ENCODE measurements around a stretch of chr20.

- RRBS = no CpG with 5 or more reads among the region's 15 CpGs
Measured at GRCh38 chr20:2144842-2145392, 43.3 kb downstream of the STK35 start.

DNA sequence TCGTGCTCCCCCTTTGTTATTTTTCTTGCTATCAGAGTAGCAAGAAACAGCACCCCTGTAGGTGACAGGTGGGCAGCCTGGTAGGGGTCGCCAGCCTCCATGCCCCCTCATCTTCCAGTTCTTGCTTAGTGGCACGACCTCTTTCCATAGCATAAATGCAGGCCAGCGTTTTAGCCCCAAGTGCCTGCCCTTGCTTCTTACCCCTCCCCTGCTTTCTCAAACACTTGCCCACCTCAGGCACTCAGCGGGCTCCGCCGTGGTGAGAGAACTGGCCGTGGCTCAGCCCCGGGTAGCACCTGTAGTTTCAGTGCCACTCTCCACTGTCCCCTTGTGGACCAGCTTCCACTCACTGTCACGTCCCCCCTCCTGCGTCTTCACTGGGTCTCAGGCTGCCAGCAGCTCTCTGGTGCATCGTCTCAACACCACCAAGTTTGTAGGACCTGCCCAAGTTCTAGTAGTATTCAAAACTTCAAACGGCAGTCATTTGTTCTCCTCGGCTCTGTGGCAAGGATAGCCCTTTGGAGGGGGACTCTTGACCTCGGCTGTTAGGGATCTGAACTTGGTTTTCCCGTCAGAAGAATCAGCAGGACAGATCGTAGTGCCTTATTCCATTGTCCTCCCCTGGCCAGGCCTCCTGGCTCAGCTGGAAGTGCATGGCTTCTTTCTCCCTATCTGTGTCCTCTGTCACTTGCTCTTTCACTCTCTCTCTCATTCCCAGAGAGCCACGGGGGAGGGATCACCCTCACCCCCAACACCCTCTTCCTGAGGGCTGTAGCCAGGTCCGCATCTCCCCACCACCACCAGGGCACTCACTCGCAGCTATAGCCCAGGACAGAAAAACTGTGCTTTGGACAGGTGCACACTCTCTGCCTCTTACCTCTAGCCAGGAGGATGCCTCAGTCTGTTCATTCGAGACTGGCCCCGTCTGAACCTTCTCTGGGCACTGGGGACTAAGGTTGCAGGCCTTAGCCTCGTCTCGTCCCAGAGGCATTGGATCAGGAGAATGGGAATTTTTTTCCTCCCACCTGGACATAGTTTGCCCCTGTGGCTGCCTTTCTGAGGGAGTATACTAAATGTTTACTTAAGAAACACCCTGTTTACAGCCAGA is 44.7 kb downstream of the STK35 start:
- RRBS = no CpG with 5 or more reads among the region's 24 CpGs

- RRBS = no CpG with 5 or more reads among the region's 9 CpGs
Measured at GRCh38 chr20:2299237-2299687, 3.5 kb downstream of the TGM3 start.

- RRBS = no CpG with 5 or more reads among the region's 5 CpGs
Measured at GRCh38 chr20:2729373-2729822, 36.8 kb downstream of the EBF4 start.

DNA sequence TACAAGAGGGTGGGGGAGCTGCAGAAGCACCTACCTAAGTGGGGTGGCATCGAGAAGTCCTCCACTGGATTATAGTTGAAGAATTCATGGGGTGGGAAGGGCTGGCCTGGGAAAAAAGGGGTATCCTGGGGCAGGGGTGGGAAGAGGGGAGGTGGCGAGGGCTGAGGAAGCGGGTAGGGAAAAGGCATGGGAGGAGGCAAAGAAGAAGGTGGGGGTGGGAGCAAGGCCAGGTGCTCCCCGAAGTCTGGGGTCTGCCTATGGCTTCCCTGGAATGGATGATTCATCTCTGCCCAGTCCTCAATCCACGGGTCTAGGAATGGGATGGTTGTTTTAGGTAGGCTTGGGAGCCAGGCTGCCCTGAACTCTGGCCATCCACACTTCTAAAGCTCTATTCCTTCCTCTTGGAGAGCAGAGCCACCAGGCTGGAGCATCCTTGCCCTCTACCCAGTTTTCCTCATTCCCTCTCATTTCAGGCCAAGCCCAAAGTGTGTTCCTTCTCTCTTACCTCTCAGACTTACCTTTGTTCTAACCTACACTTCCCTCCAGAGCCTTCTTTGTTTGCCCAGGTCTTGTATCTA is 4.4 kb downstream of the PCED1A start:
- RRBS = no CpG with 5 or more reads among the region's 5 CpGs

DNA sequence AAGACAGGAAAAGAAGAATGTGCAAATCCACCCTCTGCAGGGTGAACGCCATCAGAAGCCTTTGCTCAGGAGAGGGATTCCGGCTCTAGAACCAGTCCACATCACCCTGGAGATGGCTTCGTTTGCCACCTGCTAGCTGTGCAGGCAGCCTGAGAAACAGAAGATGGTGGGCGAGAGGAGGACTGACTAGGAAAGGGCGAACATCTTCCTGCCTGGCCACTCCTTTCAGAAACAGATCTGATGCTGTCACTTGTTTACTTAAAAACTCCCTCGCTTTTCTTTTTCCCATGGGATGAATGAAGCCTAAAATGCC is 1.1 kb downstream of the PTPRA start:
- RRBS = no CpG with 5 or more reads among the region's 6 CpGs

DNA sequence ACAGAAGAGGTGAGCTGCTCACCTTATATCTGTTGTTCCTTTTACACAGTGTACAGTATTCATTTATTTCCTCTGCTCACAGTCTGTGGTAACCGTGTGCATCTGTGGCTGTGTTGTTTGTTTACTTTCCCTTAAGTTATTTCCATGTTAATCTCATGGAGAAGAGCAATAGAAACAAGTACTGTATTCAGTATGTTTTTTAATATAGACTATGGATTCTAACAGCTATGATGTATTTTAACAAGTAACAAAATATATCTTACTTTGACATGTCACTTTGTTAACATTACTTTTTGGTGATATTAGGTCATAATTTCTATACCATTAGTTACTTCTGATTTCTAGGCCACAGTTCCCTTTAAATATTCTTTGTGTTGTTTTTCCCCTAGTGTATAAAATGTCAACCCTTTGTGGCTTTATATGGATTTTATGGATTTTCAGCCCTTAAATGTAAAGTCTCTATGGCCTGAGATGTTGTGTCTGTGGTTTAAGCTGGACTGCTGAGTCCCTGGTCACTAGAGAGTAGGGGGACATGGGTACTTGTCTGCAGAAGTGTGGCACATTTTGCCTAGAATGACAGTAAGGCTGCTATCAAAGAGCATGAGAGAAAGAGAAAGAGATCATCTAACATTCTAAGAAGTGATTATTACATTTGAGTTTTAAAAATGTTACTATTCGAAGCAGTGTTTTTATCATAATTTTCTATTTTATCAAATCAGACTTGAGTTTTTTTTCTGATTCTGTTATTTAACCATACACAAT is 68.0 kb upstream of the GNRH2 start:
- RRBS = no CpG with 5 or more reads among the region's 2 CpGs

DNA sequence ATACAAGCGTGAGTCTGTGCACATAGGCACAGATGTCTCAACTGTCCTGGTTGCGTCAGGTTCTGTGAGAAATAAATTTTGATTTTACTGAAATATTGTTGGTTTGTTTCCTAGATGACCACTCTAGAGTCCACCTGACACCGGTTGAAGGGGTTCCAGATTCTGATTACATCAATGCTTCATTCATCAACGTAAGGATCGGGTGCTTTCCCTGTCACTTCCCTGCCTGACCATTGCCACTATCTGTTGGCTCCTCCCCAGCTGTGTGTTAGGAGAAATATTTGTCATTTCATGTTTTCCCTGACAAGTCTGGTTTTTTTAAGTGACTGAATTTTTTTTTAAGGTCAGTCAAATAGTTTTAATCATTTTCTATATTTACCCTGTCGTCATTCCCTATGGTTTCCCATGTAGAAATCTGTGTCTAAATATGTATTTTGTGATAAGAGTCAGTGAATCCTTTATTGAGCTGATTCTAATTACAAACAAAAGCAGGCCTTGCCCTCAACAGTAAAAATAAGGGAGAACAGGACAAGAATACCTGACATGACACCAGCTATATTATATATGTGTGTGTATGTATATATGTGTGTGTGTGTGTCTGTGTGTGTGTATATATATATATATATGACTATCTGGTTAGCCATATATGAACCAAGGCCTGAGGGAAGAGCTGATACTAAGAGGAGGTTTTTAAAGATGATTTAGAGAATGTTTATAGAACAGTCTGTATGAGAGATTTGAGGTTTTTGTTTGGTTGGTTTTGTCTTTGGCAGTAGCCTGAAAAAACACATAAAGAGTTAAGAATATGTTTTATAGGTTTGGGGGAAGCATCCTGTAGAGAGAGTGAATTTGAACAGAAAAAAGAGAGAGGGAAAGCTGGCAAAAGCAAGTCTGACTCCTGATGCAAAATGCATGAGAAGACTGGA is 35.9 kb upstream of the GNRH2 start:
- RRBS = no CpG with 5 or more reads among the region's 6 CpGs

GRCh38 chr20:3121104-3121680 is 36.7 kb upstream of the AVP start:
- RRBS = no CpG with 5 or more reads among the region's 10 CpGs

- RRBS = no CpG with 5 or more reads among the region's 24 CpGs
Measured at GRCh38 chr20:3199881-3200664, 4.4 kb downstream of the DDRGK1 start.

GRCh38 chr20:3203696-3204283 is 692 bp downstream of the DDRGK1 start:
- RRBS = no CpG with 5 or more reads among the region's 26 CpGs

GRCh38 chr20:3360628-3361032 is 46.8 kb downstream of the DNAAF9 start:
- RRBS = no CpG with 5 or more reads among the region's 5 CpGs

GRCh38 chr20:3479754-3480612 is 9.2 kb downstream of the ATRN start:
- RRBS = 66% methylated on average over 2 of the region's 11 CpGs

DNA sequence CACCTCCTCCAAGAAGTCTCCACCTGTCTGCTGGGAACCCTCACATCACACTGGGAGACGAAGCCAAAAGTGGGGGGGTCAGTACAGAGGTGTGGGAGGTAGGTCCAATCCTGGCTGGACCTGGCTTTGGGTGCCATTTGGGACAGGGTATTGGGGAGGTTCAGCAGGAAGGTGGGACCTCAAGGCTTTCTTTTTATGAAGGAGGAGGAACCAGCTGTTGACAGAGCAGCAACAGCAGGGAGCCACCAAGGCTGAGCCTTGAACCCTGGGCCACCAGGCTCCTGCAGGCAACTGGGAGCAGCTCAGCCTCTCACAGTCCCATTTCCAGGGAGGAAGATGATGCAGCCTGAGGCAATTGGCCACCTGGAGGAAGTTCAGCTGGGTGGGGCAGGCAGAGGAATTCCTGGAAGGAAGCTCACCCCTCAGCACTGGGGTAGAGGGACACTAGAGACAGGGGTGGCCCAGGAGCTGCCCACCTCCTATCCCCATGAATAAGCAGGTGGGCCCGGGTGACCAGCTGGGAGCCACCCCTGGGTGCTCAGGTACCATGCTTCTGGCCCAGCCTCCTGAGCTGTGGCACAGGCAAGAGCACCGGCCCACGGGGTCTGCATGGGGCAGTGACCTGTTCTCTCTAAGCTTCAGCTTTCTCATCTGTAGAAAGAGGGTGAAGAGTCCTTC is 3.7 kb upstream of the HSPA12B start:
- RRBS = 96% methylated on average over 2 of the region's 4 CpGs

- RRBS = no CpG with 5 or more reads among the region's 4 CpGs
Measured at GRCh38 chr20:3737908-3738338, 5.4 kb downstream of the HSPA12B start.

DNA sequence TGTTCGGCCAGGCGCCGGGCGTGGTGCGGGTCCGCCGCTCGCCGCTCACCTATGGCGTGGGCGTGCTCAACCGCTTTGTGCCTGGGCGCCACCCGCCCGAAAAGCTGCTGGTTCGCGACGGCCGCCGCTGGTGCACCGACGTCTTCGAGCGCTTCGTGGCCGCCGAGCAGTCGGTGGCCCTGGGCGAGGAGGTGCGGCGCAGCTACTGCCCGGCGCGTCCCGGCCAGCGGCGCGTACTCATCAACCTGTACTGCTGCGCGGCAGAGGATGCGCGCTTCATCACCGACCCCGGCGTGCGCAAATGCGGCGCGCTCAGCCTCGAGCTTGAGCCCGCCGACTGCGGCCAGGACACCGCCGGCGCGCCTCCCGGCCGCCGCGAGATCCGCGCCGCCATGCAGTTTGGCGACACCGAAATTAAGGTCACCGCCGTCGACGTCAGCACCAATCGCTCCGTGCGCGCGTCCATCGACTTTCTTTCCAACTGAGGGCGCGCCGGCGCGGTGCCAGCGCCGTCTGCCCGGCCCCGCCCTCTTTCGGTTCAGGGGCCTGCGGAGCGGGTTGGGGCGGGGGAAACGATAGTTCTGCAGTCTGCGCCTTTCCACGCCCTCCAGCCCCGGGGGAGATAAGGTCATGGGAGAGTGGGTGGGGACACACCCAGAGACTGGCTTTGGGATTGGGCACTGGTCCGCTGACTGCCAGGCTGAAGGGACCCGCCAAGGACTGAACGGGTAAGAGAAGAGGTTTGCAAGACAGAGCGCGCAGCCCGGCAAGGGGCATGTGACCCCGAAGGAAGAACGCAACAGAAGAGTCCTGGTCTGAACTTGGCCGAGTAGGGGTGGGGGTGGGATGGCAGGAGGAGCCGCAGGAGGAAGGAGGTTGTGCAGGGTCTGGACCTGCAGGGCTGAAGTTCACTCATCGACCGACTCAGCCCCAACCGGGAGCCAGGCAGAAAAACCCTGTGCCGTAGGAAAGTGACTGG is 15.6 kb downstream of the ADISSP start:
- RRBS = 73% methylated on average over 28 of the region's 107 CpGs

GRCh38 chr20:3784819-3785765 is 1.4 kb downstream of the CENPB start:
- RRBS = 31% methylated on average over 11 of the region's 32 CpGs

- RRBS = no CpG with 5 or more reads among the region's 14 CpGs
Measured at GRCh38 chr20:3888057-3888607, 1.1 kb upstream of the PANK2 start.

DNA sequence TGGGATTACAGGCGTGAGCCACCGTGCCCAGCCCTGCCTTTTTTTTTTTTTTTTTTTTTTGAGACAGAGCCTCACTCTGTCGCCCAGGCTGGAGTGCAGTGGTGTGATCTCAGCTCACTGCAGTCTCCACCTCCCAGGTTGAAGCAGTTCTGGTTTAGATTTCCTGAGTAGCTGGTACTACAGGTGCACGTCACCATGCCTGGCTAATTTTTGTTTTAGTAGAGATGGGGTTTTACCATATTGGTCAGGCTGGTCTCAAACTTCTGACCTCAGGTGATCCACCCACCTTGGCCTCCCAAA is 17.8 kb downstream of the PANK2 start:
- RRBS = no CpG with 5 or more reads among the region's 4 CpGs

DNA sequence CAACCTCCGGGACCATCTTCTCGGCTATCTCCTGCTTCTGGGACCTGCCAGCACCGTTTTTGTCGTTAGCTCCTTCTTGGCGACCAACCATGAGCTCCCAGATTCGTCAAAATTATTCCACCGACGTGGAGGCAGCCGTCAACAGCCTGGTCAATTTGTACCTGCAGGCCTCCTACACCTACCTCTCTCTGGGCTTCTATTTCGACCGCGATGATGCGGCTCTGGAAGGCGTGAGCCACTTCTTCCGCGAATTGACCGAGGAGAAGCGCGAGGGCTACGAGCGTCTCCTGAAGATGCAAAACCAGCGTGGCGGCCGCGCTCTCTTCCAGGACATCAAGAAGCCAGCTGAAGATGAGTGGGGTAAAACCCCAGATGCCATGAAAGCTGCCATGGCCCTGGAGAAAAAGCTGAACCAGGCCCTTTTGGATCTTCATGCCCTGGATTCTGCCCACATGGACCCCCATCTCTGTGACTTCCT is 8.5 kb upstream of the RNF24 start:
- RRBS = no CpG with 5 or more reads among the region's 25 CpGs